Omental fat pad (tissue), 4 donors: ENCODE measurements around the gene MYLK4.

- PRO-cap = no peak
- RAMPAGE, long total RNA, 4 experiments = no peak in any of the 4 experiments
These were observed 259.3 kb downstream of the FOXC1 start for GRCh38 chr6:1869003-1869348.

DNA sequence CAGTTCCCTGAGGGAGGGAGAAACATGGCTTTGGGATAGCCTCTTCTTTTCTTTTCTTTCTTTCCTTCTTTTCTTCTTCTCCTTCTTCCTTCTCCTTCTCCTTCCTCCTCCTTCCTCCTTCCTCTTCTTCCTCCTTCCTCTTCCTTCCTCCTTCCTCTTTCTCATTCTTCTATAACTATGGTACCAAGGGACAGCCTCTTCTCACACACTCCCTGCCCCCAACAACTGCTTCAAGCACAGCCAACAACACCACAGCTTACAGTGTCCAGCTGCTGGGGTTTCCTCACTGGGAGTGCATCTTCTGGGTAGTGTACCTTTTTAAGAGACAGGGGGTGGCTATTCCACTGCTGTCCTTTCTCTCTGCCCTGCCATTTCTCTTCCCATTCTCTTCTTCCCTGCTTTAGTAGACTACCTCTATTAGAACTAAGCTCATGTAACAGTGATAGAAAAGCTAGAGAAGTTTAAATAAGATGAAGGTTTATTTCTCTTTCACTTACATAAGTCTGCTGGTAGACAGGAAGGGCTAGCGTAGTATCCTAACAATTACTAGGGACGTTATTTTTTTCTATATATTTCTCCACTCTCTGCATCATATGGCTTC, 249.3 kb downstream of the GMDS start:
- PRO-cap = no peak
- RAMPAGE, long total RNA, 4 experiments = no peak in any of the 4 experiments

DNA sequence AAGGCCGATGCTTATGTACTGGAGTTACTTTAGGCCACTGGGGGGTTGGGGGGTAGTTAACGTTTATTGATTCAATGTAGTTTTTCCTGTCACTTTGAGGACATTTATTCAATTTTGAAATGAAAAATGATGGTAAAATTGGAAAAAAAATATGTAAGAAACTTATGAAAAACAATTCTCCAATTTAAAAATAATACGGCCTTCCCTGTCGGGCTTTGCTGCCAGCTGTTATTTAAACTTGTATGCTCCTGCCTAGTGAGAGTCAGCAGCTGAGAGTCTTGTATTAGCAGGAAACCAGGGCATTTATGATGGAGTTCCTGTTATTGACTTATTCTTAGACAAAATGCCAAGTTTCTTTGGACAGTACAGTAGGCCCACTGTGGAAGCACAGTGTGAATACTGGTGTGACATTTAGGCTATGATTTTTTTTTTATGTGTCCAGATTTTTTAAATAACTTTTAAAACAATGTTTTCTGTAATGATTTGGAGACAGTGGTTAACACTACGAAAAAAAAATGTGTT, 42.2 kb downstream of the GMDS start:
- PRO-cap = no peak
- RAMPAGE, long total RNA, 4 experiments = no peak in any of the 4 experiments

GRCh38 chr6:2632194-2632773, 118.4 kb downstream of the MYLK4 start:
- PRO-cap = no peak
- RAMPAGE, long total RNA, 4 experiments = no peak in any of the 4 experiments

GRCh38 chr6:2682804-2683328, 67.9 kb downstream of the MYLK4 start:
- PRO-cap = no peak
- RAMPAGE, long total RNA, 4 experiments = no peak in any of the 4 experiments

- PRO-cap = no peak
- RAMPAGE, long total RNA, 4 experiments = no peak in any of the 4 experiments
These were observed 17.4 kb downstream of the MYLK4 start for GRCh38 chr6:2733104-2734036.

GRCh38 chr6:2743838-2744574, 6.7 kb downstream of the MYLK4 start:
- PRO-cap = no peak
- RAMPAGE, long total RNA, 4 experiments = no peak in any of the 4 experiments

DNA sequence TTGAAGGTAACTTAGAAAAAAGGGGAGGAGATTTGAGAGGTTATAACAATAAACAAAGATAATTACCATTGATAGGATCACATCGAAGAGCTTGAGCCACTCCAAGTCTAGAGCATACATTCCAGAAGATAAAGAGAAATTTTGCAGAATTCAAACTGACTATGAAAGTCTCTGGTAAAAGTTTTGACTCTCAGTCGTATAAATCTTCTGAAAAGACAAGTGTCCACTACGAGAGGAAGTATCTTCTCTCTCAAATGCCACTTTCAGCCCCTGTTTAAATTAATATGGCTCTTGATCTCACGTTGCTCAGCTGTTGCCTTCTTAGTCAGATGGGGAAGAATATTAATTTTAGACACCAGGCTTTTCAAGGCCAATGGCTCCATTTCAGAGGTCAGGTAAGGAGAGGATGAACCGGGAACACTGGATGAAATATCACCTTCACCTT, at the start of gene MYLK4:
MYLK4 (minus strand) TSS at position 253 of the 445 bp plus-strand sequence.
- PRO-cap = no peak
- RAMPAGE, long total RNA, 4 experiments = no peak in any of the 4 experiments

DNA sequence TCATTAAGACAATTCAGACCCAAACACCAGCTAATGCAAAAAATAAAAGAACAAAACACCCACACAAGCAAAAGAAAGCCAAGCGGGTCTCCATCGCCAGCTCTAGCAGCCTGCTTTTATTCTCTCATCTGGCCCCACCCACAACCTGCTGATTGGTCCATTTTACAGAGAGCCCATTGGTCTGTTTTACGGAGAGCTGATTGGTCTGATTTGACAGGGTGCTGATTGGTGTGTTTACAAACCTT, 2.3 kb upstream of the WRNIP1 start:
- PRO-cap = no peak
- RAMPAGE, long total RNA, 4 experiments = no peak in any of the 4 experiments

- PRO-cap = no peak
- RAMPAGE, long total RNA, 4 experiments = no peak in any of the 4 experiments
These were observed 4.9 kb downstream of the WRNIP1 start for GRCh38 chr6:2769921-2770594.

GRCh38 chr6:2784712-2785249, 19.6 kb downstream of the WRNIP1 start:
- PRO-cap = no peak
- RAMPAGE, long total RNA, 4 experiments = no peak in any of the 4 experiments

DNA sequence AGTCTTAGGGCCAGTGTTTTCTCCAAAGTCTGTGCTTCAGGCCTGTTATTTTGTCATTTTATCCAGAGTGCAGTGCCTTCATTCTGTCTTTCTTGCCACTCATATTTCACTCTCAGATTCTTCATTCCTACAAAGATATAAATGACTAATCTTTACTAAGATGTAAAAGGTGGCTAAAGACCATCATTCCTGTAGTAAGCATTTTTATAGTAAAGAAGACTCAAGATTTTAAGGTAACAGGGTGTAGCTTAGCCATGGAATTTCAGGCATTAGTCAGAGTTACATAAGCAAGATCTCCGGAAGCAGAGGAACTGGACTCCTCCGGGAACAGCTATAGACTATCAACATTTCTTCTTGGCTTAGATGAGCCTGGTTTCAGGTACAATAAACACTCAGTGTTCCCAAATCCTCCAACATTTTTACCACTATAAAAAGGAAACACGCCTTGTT, 23.8 kb downstream of the SERPINB1 start:
- PRO-cap = no peak
- RAMPAGE, long total RNA, 4 experiments = no peak in any of the 4 experiments

DNA sequence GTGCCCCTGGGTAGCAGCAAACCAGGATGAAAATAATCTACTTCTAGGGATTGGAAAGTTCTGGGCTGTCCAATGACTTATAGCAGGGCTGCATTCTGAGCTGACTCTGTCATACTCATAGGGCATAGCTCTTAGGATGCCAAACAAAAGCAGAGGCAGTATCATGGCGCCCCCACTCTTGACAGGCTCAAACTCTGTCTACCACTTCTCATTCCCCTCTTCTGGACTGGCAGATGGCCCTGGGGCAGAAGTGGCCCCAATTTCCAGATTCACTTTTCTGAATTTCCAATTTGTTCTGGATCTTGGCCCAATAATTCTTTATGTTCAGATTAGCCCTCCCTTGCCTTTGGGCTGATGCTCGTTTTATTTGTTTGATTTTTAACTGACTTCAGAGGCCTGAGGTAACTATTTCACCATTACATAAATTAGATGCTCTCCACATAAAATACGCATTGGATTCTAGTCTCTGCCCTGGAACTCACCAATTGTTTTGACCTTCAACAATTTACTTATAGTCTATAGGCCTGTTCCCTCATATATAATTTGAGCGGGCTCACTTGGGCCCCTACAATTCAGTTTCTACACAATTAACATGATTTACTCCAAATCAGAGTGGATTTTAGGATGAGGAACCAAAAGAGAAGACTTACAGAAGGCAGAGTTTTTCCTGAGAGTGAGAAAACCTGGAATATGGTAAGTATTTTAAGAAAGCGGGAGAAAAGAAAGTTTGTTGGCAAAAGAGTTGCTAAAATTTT, 10.0 kb downstream of the SERPINB1 start:
- PRO-cap = no peak
- RAMPAGE, long total RNA, 4 experiments = no peak in any of the 4 experiments

GRCh38 chr6:2833193-2834245, 8.1 kb downstream of the SERPINB1 start:
- PRO-cap = no peak
- RAMPAGE, long total RNA, 4 experiments = no peak in any of the 4 experiments

- PRO-cap = no peak
- RAMPAGE, long total RNA, 4 experiments = no peak in any of the 4 experiments
These were observed 1.1 kb downstream of the SERPINB9 start for GRCh38 chr6:2901902-2902560.

GRCh38 chr6:2943245-2943659, 28.1 kb downstream of the SERPINB6 start:
- PRO-cap = no peak
- RAMPAGE, long total RNA, 4 experiments = no peak in any of the 4 experiments

DNA sequence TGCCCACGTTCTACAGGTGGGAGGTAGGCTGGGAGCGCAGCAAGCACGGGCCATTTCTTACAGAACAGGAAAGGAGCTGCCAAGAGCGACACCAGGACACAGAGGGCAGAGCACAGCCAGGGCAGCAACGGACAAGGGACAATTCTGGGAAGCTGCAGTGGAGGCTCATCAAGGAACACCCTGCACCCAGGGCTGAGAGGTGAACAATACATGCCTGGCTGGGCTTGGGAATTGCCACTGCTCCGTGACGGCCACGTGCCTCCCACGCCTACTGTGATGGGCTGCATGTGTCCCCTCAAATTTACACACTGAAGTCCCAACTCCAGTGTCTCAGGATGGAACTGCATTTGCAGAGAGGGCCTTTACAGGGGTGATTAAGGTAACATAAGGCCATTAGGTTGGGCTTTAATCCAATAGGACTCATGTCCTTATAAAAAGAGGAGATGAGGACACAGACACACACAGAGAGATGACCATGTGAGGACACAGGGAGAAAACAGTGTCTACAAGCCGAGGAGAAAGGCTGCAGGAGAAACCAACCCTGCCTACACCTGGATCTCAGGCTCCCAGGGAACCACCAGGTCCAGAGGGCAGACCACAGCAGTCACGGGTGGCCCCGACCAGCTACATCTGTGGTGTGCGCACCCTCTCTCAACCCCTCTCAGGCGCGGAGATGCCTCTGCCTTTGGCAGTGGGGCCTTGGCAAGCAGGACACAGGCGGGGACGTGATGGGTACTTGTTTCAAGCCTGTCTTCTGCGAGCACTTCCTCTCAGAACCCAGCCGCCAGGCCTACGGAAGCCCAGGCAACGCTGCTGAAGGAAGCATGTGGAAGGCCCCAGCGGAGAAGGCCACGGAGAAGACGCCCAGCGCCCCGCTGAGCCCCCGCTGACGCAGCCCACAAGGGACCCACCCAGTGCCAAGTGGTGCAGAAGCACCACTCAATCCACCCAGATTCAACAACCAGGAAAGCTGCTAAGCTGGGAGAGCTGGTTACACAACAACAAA, 13.3 kb downstream of the SERPINB6 start:
- PRO-cap = no peak
- RAMPAGE, long total RNA, 4 experiments = no peak in any of the 4 experiments

GRCh38 chr6:2980076-2980574, 8.8 kb upstream of the SERPINB6 start:
- PRO-cap = no peak
- RAMPAGE, long total RNA, 4 experiments = start-site peak on the plus strand in 1 of 4 experiments, at chr6:2980422-2980435 at its widest, 34 reads per replicate

DNA sequence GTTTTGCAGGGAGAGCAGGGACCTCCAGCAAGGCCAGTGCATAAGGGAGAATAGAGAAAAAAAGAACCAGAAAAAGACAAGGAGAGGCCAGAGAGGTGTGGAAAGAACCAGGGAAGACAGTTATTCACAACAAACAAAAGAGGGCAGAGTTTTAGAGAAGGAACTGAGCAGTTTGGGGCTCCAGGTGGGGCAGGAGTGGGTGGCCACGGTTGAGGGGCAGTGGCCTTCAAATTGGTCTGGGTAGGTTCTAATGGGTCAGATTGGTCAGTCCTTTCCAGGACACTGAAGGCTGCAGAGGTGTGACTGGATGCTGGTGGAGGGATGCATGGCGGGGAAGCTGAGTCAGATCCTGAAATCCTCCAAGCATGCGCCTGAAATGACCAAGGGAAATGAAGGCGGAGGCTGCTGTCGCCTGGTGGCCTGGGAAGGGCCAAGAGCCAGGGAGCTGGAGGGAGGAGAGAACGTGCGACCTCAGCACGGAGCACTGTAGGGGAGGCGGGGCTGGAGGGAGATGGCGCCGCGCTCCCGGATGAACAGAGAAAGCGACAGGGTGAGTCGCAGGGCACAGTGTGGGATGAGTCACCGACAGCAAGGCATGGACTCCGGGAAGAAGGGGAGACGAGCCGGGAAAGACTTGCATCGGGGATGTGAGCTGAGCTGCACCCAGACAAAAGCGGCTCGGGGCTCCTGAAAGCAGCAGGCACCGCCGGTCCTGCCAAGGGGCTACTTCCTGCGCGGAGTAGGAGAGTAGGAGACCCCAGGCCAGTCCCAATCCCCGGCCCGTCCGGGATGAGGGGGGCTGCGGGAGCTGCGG, 11.3 kb upstream of the NQO2 start:
- PRO-cap = no peak
- RAMPAGE, long total RNA, 4 experiments = start-site peak on the plus strand in 2 of 4 experiments, centred at positions 476 to 500 of the sequence, 36 to 69 reads per replicate

DNA sequence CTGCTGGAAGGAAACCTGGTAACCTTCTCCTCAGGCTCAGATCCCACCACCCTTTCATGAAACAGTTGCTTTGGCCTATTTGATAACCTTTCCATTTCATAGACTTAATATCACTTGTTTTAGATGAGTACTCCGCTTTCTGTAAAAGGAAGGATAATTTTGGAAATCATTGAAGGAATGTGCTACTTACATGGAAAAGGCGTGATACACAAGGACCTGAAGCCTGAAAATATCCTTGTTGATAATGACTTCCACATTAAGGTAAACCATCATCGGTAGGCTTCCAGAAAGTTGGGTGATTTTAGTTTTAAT, 12.5 kb downstream of the RIPK1 start:
- PRO-cap = no peak
- RAMPAGE, long total RNA, 4 experiments = no peak in any of the 4 experiments